Occipital lobe (tissue), 2 donors: ENCODE measurements around a stretch of chr14.

- RAMPAGE, long total RNA: no peak
Measured at GRCh38 chr14:95190844-95191866, 33.8 kb upstream of the DICER1 start.

DNA sequence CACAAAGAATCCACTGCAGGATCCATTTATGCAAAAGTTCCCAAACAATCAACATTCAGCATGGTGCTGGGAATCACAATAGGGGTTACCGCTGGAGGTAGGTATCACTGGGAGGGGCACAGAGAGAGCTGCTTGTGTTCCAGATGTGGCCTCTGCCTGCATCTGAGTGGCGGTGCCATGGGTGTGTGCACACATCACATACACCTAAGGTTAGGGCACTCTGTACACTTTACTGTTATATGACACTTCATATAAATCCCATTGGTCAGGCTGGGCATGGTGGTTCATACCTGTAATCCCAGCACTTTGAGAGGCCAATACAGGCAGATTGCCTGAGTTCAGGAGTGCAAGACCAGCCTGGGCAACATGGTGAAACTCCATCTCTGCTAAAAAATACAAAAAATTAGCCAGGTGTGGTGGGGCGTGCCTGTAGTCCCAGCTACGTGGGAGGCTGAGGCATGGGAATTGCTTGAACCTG, 30.7 kb downstream of the CLMN start:
- RAMPAGE, long total RNA: no peak

DNA sequence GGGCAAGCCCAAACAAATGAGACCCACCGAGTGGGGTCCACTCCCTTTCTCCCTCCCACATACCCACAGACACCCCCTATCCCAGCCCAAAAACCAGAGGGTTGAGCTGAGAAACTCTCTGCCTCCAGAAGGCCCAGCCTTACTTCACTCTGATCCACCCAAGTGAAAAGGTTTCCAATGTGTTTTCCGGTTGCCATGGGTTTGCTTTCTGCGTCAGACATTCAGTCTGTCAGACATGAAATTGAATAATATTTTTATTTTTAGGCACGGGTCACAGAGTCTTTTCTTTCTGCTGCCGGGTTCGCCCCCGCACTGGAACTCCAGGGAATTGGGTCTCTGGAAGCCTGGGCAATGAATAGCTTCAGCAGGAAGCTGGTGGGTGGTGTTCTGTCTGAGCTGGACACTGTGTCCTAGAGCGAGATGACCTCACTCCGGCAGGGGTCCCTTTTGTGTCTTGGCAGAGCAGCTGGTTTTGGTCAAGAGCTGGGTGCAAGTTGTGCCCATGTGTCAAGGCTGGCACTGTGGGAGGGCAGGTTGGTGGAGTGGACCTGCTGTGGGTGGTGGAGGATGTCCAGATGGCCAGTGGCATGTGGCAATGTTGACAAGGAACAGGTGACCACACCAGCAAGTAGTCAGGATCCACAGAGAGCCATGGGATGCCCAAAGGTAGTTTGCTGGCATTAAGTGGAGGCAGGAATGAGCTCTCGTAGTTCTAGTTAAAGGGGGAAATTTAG, 70.0 kb upstream of the CLMN start:
- RAMPAGE, long total RNA: no peak

GRCh38 chr14:95398851-95399209, 79.1 kb upstream of the CLMN start:
- RAMPAGE, long total RNA: no peak

GRCh38 chr14:95518281-95518915, 1.9 kb upstream of the SYNE3 start:
- RAMPAGE, long total RNA: no peak

DNA sequence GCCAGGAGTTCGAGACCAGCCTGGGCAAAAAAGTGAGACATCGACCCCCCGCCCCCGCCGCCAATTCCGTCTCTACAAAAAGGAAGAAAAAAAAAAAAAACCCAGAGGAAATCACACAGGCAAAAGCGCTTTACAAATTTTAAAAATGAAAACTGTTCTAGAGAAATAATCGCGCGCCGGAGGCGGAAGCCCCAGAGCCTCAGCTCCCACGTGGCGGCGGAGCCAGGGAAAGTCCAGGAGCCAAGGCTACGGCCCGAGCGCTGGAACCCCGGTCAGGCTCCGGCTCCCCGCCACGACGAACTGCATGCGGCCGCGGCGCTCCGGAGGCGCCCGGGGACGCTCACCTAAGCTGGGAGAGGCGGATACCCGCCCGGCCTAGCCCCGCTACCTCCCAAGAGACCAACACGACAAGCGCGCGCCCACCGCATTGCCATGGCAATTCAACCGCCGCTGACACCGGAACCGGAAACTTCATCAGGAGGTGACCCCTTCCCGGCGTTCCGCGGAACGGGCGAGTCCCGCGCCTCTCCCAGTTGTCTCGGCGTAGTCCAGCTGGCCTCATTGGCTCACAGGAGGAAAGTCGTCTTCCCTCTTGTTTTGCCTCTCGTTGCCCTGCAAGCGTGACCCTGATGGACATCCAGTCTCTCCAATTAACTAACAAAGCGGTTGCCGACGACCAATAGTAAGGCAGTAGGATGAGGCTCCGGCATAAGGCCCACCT, 520 bp upstream of the GLRX5 start:
- RAMPAGE, long total RNA: start-site peak on the minus strand centred at position 448 of the sequence, 71 bp wide, 125 and 85 reads in 2 replicates

DNA sequence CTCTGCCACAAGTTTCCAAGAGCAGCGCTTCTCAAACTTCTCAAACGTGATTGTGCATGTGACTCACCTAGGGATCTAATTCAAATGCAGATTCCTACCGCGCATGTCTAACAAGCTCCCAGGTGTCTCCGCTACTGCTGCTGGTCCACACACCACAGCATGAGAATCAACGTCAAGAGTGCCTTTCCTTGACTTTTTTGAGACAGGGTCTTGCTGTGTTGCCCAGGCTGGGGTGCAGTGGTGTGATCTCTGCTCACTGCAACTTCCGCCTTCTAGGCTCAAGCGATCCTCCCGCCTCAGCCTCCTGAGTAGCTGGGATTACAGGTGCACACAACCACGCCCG, 22.5 kb downstream of the GLRX5 start:
- RAMPAGE, long total RNA: no peak

- RAMPAGE, long total RNA: no peak
Measured at GRCh38 chr14:95663199-95663756, 22.9 kb upstream of the TCL1B start.

DNA sequence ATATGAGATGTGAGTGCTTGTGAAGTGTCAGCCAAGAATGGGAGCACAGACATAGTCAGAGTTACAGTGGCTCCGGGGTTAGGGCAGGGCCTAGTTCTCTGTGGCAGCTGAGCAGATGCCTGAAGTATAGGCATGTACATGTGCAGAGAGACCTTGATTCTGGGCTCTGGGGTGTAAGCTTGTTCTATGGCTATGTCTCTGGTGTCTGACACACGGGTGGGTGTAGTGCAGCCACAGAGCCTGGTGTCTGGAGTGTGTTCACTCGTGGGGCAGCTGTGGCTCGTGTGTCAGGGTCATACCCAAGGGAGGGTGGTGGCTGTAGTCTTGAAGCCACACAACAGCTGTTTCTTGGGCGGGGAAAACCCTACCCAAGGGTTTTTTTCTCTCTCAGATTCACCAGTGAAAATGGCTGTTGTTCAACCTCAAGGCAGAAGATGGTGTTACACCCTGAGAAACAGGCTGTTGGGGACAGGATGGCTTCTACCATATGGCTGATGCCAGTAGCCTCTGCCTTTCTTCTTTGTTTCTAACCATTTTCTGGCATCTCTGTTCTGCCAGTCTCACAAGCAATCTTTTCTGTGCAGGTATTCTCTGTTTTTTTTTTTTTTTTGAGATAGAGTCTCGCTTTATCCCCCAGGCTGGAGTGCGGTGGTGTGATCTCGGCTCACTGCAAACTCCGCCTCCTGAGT, 12.0 kb upstream of the TCL1A start:
- RAMPAGE, long total RNA: no peak

DNA sequence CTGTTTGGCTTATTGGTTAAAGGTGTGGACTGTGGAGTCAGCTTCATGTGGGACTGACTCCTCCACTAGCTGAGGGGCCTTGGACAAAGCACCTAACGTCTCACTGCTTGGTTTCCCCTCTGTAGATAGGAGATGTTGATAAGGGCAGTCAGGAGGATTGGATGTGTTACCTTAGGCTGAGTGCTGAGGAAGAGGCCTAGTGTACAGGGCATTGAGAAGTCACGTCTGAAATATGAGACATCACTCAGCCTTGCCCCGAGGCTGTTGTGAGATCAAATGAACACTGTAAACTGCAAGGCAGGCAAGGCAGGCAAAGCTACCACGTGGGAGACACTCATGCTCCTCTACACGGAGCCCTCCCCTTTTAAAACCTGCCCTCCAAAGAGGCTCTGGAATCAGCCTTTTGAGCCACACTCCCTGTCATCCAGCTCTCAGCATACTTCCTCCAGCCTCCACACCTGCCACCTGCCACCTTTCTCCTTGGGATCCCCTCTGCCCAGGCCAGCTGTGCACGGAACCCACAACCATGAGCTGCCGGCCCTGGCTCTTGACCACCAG, 27.3 kb upstream of the TCL1A start:
- RAMPAGE, long total RNA: no peak

- RAMPAGE, long total RNA: no peak
Measured at GRCh38 chr14:96040690-96041111, 1.5 kb downstream of the C14orf132 start.

DNA sequence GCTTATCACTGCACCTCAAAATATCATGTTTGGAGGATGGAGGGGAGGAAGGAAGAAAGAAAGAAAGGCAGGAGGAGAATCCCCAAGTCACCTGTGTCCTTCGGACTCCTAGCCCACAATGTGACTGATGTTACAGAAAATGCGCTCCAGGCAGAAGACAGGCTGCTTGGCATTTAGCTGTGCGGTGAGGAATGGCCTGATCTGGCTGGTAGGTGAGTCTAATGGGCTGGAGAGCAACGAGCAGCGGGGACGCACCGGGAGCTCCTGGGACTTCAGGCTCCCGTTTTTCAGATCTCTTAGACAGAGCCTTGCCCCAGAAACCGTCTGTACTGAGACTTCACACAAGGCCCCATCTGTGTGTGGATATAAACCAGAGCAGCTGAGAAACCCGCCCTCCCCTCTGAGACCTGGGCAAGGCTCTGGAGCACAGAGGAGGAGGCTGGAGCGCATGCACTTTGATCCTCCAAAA, 66.4 kb downstream of the C14orf132 start:
- RAMPAGE, long total RNA: no peak

- RAMPAGE, long total RNA: no peak
Measured at GRCh38 chr14:96195621-96196136, 9.0 kb upstream of the BDKRB2 start.

DNA sequence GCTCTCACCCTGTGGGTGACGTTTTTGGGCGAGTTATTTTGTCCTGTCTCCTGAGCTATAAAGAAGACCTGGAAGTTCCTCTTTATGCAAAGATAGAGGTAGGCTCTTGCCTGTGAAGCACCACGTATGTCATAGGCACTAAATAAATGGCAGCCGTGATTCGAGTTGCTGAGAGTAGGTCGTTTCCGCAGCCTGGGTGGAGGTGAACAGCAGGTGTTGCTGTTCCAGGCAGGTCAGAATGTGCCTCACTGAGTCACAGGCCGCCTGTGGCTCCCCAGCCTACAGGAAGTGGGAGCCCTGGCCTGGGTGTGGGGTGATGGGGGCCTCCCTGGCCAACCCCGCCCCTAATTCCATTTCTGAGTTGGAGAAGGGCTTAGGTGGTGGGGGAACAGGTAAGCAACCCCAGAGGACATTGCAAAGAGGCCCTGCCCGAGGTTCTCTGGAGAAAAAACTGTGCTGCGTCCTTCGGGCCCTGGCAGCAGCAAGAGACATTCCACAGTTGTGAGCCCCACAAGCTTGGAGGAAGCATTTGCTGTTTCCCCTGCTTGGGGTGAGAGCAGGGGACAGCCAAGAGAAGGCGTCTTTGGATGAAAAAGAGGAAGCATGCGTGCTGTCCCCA, 1.1 kb downstream of the BDKRB2 start:
- RAMPAGE, long total RNA: no peak

- RAMPAGE, long total RNA: no peak
Measured at GRCh38 chr14:96222761-96223198, 18.1 kb downstream of the BDKRB2 start.

- RAMPAGE, long total RNA: no peak
Measured at GRCh38 chr14:96797578-96798323, 569 bp downstream of the VRK1 start.

DNA sequence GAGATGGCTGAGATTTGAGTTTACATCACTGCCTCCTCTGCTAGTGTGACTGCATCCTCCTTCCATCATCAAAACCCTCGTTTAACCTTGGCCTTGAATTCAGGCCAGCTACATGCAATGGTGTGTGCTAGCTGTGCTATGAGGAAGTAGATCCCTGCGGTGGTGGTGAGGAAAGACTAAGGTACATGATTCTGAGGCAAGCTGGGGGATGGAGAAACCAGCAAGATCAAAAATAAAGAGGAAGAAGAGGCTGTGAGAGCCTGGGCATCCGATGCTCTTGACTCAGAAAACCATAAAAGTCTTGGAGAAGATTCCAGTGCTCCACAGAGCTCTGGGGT, 774.7 kb downstream of the VRK1 start:
- RAMPAGE, long total RNA: no peak

DNA sequence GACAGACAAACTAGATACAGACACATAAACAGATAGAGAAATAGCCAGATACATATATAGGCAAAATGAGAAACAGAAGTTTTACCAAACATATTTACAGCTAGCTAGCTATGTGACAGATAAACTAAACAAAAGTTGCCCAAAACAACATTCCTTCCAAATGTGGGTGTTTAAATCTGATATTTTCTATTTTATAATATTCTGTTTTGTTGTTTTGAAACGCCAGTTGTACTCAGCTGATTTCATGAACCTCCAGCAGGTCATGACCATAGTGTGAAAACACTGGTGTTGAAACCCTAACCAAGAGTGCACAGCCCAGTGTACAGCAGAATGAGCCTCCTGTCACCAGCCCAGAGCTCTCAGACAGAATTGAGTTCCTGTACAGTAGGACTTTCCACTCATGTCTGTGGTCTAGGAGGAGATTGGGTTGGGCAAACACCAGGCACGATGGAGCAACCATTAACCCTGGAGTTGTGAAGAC, 908.7 kb downstream of the VRK1 start:
- RAMPAGE, long total RNA: no peak

- RAMPAGE, long total RNA: no peak
Measured at GRCh38 chr14:97724394-97724813, 927.2 kb downstream of the VRK1 start.

DNA sequence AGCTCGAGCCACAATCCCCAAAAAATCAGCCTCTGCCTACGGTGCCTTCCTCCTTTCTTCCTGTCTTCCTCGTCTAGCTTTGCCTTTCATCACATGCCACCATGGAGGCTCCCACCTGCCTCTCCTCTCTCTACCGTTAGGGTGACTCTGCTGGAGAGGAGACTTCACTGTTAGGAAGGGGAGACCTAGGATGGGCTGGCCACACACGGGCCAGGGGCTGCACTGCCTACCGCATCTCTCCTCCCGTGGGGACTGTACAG, 1104.8 kb downstream of the BCL11B start:
- RAMPAGE, long total RNA: no peak